ENCODE data around the genes MTX1 and SCAMP3.

DNA sequence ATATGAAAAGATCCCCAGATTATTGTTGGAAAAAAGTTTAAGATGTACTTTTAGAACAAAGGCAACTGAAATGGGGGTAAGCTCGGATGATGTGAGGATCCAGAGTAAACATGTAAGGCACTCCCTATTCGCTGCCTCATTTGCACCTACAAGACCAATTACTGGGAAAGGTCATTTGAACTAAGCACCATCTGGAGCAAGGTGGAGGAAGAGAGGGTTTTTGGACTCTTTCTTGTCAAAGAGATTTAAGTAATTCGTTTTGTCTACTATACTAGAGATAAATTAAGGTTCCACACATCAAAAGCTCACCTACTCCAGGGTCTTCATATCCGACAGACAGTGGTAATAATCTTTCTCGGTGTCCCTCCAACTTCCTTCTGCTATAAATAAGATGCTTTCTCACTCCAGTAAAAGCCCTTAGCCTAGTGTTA is 610 bp upstream of the FLAD1 start:
- PRO-cap, result no peak

DNA sequence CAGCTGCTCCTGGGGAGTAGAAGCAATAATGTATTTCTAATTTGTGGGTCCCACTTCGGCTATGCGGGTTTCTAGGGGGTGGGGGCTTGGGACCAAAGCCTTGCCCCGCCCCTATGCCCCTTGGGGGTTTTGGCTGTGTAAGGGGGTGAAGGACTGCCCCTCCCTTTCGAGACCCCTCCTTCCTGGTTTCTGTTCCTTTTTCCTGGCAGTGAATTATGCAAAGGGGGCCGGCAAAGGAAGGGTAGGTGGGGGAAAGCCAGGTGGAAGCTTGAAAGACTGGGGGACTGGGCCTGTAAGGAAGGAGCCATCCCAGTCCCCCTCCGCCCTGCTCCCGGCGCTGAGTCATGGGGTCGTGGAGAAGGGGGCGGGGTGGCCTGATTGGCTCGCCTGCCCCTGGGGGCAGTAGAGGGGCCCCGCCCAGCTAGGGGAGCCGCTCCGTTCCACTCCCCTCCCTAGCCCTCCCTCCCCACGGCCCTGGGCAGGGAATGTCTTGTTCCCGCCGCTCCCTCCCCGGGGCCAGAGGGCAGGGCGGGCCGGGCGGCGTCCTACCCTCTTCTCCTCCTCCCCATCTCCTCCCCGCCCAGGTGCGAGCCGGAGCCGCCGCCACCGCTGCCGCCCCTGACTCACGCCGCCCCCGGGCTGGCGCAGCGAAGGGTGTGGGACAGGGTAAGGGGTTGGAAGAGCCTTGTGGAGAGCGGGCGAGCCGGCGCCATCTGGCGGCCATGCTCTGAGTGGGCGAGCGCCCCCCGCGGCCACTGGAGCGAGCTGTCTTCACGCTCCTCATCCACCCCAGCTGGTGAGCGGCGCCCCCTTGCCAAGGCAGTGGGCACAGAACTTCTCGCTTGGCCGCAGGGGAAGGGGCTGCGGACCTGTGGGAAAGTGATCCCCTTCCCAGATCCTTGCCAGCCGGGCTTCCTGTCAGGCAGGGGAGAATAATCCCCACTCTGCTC is 14.6 kb downstream of the ZBTB7B start:
- PRO-cap, result bidirectional peak, plus-strand start at position 835 of the sequence, minus-strand start at position 641 of the sequence

DNA sequence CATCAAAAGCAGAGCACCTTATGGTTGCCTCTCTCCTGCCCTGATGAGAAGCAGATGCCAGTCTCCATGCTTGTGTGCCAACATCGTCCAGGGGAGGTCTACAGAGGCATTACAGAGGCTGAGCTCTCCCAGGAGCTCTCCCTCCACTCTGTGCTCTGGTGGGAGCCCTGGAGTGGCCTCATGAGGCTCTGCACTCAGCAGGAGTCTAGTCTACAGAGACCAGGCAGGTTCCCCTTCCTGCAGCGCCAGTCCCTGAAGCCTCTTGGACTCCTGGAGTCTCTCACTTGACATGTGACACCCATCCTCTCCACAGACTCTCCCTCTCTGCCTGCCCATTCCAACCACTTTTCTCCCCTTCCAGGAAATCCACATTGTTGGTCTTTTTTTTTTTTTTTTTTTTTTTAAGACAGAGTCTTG is 3.4 kb downstream of the DCST1 start:
- PRO-cap, result no peak

DNA sequence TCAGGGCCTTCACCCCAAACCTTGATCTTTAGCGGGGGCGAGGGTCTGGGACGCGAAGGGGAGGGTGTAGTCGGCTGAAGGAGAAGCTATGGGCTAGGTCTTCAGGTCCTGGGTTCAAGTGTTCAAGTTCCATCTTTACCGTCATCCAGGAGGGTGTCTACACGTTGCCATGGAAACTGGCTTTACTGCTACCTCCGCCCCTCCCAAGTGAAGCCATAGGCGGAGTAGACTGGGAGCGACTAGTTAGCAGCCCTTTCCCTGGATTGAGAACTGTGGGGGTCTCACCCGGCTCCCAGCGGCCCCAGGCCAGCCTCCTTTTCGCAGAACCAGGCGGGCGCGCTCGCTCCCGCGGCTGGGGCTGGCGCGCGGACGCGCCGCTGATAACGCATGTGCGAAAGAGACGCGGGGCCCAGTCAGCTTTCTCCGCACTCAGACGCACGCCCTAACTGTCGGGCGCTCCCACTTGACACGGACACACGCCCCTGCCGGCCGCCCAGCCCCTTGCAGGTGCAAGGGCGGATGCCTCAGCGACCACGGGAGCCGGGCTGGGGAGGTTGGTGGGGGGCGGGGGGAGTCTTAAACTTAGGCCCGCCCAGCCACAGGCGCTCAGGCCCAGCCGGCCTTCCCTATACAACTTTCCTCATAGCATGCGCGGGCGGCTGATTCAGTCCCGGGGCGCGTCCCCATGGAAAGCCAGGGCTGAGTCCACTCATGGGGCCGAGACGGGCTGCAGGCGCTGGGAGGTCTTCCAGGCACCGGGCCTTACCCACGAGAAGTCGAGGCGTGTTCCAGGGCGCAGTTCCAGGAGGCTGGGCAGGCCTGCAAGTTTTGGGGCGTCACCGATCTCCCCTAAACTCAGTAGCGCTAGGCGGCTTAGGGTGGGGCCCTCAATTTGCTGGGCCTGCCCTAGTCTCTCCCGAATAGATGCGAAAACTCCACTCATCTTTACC is 7.4 kb downstream of the EFNA4 start:
- PRO-cap, result bidirectional peak, plus-strand start at position 667 of the sequence, minus-strand start at position 354 of the sequence

- PRO-cap, result no peak
Observed at GRCh38 chr1:155071745-155072349, 6.8 kb upstream of the EFNA3 start.

- PRO-cap, result no peak
Observed at GRCh38 chr1:155077656-155078251, 883 bp upstream of the EFNA3 start.

DNA sequence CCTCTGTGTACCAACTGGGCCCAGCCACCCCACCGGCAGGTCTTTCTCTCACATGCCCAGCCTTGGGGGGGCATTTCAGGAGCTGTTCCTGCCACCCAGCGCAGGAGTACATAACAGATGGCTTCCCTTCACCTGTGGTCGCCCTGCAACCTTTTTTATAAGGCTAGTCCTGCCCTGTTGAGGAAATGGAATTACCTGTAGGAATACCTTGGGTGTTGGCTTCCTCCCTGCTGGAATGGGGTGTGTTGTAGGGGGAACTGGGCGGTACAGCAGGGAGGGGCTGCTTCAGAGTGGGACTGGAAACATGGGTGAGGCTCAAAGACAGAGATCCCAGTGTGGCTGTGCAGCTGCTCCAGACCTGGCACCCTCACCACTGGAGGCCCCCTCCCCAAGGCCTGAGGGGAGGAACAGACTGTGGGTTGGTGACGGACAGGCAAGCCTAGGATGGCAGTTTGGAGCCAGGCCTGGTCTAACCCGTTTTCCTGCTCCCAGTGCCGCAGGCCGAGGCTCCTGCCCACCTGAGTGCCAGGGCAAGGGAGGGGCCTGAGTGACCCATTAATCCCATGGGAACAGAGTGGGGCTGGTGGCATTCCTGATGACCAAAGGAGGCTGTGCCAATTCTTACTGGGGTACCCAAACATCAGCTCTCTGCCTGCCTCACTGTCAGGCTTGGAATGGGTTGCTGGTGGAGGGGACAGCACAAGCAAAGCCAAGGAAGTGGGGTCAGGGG is 4.5 kb downstream of the EFNA3 start:
- PRO-cap, result no peak

- PRO-cap, result no peak
Observed at GRCh38 chr1:155177093-155177740, 3.6 kb downstream of the TRIM46 start.

DNA sequence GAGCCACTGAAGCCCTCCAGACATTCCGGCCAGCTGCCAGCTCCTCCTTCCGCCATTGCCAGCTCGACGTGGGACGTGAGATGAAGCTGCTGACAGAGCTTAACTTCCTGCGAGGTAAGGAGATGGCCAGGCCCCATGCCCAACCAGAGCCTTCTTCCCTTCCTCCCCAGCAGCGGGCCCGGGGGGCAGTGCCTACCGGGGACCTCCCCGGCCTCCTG is 4.8 kb downstream of the TRIM46 start:
- PRO-cap, result no peak

GRCh38 chr1:155201324-155201818 is 6.3 kb downstream of the THBS3 start:
- PRO-cap, result unidirectional peak, plus-strand start at chr1:155201712

DNA sequence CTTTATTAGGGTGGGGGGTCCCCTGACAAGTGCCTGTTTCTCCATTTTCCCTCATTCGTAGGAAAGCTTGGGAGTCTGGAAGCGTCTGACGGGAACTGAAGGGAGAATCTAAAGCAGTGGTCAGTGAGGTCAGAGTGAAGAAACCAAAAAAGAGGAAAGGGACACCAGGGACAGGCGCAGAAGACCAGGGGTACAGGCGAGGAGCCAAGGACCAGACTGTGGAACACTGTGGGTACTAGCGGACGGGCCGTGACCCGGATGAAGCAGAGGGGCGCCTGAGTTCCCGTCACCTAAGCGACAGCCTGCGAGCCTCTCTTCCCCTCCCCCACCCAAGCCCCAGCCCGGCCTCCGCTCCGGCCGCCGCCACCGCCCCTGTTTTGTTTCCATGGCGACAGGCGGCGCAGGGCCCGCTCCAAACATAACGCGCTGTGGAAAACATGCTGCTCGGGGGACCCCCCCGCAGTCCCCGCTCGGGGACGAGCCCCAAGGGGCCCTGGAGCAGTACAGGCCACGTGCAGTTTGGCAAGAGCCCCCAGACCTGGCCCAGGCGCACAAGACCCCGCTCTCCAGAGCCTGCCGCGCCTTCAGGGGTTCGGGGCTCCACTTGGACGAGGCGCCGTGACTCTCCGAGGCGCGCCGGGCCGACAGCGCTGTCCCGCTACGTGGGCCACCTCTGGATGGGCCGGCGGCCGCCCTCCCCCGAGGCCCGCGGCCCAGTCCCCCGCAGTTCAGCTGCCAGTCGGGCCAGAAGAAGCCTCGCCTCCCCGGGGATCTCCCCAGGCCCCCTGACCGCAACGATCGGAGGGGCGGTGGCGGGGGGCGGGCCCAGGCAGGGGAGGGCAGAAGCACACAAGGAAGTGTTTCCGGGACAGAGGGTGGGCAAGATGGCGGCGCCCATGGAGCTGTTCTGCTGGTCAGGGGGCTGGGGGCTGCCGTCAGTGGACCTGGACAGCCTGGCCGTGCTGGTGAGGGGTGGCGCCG is at the start of gene MTX1:
MTX1 (plus strand) TSS at position 328 of the 981 bp plus-strand sequence.
- PRO-cap, result bidirectional peak, plus-strand start at position 146 of the sequence, minus-strand start at position 97 of the sequence; bidirectional peak, plus-strand start at position 871 of the sequence, minus-strand start at position 811 of the sequence

- PRO-cap, result no peak
Observed at GRCh38 chr1:155214471-155214887, 6.0 kb downstream of the MTX1 start.

GRCh38 chr1:155261729-155262857 is at the start of gene SCAMP3:
TSS of gene SCAMP3 (minus strand) at chr1:155262360.
- PRO-cap, result bidirectional peak, plus-strand start at chr1:155262490, minus-strand start at chr1:155262264

DNA sequence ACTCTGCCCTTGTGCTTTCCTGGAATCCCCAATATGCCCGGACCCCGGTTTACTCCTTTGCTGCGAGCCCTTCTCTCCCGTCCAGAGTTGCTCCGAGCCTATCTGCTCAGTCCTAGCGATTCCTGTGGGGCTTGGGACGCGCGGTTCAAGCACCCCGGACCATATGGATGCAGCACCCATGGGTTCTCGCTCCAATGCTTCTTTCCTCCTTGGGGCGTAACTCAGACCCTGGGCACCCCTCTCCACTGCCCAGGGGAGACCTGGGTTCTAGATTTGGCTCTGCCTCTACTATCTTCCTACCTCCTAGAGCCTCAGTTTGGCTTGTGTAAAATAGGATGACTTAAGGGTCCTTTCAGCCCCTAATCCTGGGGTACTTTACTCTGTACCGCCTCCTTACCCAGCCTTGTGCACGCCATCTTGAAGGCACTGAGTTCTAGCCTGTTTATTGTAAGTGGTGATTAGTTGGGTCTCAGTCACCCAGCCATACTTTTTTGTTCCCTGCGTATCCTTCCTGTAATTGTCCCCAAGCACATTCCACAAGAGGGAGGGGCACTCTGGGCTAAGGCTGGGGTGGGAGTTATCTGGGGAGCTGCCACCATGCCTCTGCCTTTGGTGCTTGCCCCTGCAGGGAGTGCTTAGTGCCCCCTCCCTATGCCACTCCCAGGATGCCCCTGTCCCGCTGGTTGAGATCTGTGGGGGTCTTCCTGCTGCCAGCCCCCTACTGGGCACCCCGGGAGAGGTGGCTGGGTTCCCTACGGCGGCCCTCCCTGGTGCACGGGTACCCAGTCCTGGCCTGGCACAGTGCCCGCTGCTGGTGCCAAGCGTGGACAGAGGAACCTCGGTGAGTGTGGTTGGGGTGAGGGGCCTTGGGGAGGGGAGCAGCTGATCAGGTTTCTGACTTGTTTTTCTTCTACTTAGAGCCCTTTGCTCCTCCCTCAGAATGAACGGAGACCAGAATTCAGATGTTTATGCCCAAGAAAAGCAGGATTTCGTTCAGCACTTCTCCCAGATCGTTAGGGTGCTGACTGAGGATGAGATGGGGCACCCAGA is 784 bp downstream of the FDPS start:
- PRO-cap, result bidirectional peak, plus-strand start at position 118 of the sequence, minus-strand start at position 159 of the sequence; bidirectional peak, plus-strand start at position 598 of the sequence, minus-strand start at position 435 of the sequence

- PRO-cap, result bidirectional peak, plus-strand start at chr1:155322295, minus-strand start at chr1:155322049
Observed at GRCh38 chr1:155321917-155322557, 1.3 kb downstream of the RUSC1 start.

- PRO-cap, result no peak
Observed at GRCh38 chr1:155324644-155325695, 4.3 kb downstream of the RUSC1 start.

GRCh38 chr1:155336817-155337965 is 16.5 kb downstream of the RUSC1 start:
- PRO-cap, result no peak

GRCh38 chr1:155433036-155433494 is 112.4 kb downstream of the RUSC1 start:
- PRO-cap, result unidirectional peak, plus-strand start at chr1:155433324

DNA sequence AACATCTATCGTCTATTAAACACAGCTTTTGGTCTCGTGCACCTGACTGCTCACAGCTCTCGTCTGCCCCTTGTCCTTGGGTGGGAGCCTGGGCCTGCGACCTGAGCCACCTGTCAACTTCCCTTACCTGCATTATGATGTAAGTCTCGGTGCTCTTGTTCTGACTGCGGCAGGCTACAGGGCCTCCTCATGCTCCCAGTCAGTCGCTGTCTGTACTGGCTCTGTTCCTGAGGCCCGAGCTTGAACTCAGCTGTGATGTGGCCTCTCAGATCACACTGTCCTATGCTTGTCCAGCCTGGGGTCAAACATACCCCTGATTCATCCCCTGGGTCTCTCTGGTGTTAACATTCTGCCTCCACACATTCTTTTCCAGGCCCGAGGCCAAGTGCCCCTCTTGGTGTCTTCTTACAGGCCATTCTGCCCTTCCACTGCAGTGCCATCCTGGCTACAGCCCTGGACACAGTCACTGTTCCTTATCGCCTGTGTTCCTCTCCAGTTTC is 59.1 kb downstream of the DAP3 start:
- PRO-cap, result no peak

GRCh38 chr1:155872422-155873036 is 13.2 kb downstream of the SYT11 start:
- PRO-cap, result no peak